Mesangial cell (primary cell): ENCODE measurements around a stretch of chr1.

DNA sequence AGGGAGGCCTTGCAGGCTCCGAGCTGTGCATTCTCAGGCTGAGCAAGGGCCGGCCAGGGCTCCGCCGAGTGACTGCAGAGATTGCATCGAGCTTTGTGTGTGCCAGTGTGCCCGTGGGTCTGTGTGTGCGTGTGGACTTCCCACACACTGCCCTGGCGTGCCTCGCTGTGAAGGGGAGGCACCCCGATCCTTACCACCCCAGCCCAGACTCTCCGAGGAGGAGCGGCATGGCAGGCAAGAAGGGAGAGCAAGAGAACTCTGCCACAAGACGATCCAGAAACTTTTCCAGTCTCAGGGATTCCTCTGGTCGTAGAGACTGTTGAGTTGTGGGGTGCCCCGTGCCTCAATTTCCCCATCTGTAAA, 717 bp downstream of the BCL9 start:
- RAMPAGE, long total RNA: no peak

- RAMPAGE, long total RNA: no peak
These were observed 58.3 kb downstream of the BCL9 start for GRCh38 chr1:147599762-147599938.

GRCh38 chr1:147620100-147620594, 50.2 kb downstream of the ACP6 start:
- RAMPAGE, long total RNA: no peak

- RAMPAGE, long total RNA: no peak
These were observed 34.1 kb upstream of the GJA5 start for GRCh38 chr1:147794441-147795031.

GRCh38 chr1:148151120-148151306, 1.1 kb downstream of the NBPF11 start:
- RAMPAGE, long total RNA: no peak

DNA sequence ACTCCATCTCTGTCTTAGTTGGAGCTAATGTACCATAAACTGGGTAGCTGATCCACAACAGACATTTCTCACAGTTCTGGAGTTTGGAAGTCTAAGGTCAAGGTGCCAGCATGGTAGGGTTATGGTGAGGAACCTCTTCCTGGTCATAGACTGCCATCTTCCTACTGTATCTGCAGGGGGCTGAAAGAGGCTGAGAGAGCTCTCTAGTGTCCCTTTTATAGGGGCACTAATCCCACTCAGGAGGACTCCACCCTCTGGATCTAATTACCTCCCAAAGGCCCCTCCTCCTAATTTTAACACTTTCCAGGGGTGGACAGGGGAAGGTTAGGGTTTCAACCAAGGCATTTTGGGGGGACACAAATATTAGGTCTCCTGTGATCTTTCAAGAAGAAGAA, 145.0 kb upstream of the NBPF11 start:
- RAMPAGE, long total RNA: no peak

- RAMPAGE, long total RNA: no peak
These were observed 156.7 kb upstream of the NBPF11 start for GRCh38 chr1:148308878-148309077.

DNA sequence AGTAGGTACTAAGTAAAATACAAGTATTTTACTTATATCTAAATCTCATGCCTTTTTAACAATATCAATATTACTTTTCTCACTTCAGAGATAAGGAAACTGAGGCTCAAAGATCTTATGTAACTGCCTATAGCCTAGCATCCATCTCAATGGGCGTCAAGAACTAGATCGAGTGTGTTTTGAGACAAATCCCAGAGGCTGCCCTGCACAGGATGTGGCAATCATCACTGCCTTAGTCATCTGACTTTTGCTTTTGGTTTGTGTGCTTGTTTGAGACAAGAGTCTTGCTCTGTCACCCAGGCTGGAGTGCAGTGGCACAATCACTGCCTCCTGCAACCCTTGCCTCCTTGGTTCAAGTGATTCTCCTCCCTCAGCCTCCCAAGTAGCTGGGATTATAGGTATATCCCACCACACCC, 57.1 kb upstream of the NBPF9 start:
- RAMPAGE, long total RNA: no peak

DNA sequence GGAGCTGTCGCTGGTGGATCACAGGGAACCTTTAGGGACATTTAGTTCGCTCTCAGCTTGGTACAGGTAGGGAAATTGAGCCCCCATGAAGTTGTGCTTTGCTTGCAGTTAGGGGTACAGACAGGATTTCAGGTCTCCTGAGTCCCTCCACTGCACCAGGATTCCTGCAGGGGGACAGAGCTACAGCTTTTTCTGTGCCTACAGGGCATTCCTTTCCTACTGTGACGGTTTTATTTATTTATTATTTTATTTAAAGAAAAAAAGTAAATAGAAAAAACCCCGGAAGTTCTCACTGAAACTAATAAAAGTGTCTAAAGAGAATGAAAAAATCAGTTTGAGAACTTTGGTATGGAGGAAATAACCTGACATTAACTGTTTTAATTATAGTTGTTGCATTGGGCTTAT, 38.2 kb downstream of the NOTCH2NLC start:
- RAMPAGE, long total RNA: no peak

GRCh38 chr1:149486936-149487549, 12.2 kb downstream of the NBPF19 start:
- RAMPAGE, long total RNA: no peak

- RAMPAGE, long total RNA: no peak
These were observed 29.1 kb upstream of the PPIAL4C start for GRCh38 chr1:149554426-149555074.

DNA sequence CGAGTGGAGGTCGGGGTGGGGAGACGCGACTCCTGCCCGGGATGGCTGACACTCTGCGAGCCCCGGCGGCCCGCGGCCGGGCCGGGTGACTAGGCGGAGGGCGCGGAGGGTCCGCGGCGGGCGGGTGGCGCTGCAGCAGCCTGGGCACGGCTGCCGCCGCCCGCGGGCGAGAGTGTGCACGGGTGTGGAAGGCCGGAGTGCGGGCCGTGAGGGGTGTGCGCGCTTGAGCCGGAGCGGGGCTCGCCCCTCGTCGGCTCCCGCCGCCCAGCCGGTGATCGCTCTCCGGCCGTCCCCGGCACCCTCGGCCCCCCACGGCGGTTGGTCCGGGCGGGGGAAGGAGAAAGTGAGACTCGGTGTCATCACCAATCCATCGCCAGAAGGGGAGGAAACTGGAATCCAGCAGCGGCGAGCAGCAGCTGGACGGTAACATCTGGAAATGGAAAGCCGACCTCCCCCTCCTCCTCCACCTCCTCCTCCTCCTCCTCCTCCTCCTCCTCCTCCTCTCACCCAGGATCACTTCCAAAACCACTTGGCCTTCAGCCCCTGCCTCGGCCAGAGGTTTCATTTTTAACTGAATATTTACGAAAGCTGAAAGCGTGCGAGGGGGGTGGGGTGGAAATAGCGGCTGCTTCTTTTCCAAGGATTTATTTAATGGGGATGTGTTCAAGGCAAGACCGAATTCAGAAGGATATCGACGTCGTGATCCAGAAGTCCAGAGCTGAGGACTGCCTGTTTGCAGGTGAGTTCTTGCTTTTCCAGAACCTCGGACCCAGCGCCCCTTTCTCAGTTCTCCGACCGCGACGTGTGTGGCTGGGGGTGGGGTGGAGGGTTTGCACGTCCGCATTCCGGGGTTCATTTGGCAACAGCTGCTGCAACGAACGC, 23.4 kb downstream of the PPIAL4C start:
- RAMPAGE, long total RNA: no peak

DNA sequence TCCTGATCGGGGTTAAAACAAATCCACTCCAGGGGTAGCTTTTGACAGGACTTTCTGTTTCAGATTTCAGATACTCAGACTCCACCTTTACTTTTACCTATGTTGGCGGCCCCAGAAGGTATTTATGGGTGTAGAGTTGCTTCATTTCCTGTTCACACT, 24.6 kb downstream of the PPIAL4C start:
- RAMPAGE, long total RNA: no peak

GRCh38 chr1:149844671-149845308, 2.2 kb upstream of the H2AC18 start:
- RAMPAGE, long total RNA: no peak

DNA sequence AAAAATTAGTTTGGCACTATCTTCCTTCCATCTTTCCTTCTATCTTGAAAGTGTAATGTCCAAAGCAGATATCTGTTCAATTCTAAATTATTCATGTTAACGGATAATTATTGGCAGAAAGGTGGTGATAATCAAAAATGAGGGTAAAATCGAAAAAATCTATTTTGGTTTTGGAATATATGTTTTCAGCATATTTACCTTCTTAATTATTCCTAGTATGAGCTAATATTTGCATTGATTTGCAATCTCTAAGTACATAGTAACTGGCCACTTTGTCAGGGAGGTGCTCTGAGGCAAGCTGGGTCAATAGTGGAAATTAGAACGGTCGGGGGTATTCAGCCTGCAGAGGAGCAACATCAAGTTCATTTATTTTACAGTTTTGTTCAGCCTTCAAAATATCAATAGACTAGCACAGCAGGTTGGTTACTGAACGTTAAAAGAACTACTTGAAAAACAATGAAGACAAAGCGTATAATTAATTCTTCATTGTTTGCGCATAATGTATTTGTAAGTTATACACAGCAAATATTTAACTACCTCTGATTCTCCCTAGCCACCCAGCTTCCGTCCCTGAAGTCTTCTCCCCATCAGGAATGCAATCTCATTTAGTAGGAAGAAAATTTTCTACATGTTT, 1.8 kb downstream of the OTUD7B start:
- RAMPAGE, long total RNA: no peak

GRCh38 chr1:150017309-150017817, 6.8 kb upstream of the OTUD7B start:
- RAMPAGE, long total RNA: no peak

DNA sequence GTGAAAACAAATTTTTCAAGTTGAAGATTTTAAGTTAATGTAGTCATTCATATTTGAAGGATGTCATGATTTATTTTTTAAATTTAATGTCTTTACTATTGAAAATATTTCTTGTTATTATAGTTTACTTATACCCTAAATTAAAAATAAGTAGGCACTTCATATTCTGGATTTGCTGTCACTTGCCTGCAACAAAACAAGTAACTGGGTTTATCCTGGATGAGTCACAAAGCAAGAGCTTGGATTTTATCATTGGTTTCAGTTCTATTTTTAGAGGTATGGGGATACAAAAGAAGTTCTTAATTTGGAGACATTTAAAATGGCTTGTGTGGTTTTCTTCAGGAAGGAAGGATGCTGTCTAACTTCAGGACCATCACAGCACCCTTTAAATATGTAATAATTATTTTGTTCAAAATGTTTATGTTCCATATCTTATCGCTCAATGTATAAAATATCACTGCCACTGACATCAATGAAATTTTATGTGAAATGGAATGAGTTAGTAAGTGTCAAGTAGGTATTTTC, 2.1 kb upstream of the VPS45 start:
- RAMPAGE, long total RNA: no peak

DNA sequence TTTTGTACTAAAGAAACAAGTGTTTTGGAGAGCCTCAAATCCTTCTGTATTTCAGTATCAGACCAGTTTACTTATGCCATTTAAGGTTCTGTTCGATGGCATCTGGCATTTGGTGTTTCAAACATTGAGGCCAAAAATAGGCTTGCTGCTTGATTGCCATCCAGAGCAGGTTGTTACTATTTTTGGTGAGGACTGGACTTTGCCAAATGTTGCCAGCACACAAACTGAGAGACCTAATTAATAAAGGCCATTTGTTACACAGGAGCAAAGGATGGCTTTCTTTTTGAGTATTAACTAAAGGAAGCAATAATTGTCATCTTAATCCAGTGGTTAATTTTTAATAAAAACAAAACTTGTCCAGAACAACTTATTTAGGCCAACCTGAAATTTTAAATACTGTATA, 26.3 kb downstream of the VPS45 start:
- RAMPAGE, long total RNA: no peak

- RAMPAGE, long total RNA: no peak
These were observed 937 bp upstream of the PLEKHO1 start for GRCh38 chr1:150148635-150149323.

- RAMPAGE, long total RNA: no peak
These were observed 32.6 kb downstream of the PLEKHO1 start for GRCh38 chr1:150182188-150182763.